ENCODE measurements around a stretch of chr21.

GRCh38 chr21:43866711-43867457, 1.9 kb downstream of the AGPAT3 start:
- RRBS = no CpG with 5 or more reads among the region's 24 CpGs

DNA sequence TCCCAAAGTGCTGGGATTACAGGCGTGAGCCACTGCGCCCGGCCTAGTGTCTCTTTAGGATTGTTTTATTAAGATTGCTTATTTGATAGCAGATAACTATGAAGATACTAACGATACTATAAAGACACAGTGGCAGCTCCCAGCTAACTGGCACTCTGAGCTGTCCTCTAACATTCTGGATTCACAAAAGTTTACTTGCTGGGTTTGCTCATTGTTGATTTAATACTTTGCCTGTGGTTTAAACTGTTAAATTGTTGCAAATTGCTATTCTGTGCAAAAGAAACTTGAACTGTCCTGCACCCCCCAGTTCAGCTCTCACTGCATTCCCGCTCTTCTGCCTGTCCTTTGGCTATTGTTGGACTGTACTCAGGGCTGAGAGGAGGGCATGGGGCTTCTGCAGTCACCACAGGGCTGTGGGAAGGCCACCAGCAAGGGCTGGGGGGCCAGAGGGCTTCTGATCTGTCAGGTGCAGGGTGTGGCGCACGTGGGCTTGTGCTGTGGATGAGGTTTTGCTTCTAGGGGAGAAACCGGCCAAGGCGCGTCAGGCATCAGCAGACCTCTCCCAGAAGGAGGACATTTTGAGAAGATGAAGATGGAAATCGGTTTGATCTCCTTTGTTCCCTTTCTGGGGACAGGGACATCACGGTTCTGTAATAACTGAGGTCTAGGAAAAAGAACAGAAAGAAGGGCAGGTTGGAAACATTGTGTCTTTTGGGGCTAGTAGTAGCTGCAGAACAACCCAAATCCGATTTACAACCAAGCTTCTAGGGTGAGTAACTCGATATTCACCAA, 40.6 kb downstream of the AGPAT3 start:
- RRBS = no CpG with 5 or more reads among the region's 14 CpGs

DNA sequence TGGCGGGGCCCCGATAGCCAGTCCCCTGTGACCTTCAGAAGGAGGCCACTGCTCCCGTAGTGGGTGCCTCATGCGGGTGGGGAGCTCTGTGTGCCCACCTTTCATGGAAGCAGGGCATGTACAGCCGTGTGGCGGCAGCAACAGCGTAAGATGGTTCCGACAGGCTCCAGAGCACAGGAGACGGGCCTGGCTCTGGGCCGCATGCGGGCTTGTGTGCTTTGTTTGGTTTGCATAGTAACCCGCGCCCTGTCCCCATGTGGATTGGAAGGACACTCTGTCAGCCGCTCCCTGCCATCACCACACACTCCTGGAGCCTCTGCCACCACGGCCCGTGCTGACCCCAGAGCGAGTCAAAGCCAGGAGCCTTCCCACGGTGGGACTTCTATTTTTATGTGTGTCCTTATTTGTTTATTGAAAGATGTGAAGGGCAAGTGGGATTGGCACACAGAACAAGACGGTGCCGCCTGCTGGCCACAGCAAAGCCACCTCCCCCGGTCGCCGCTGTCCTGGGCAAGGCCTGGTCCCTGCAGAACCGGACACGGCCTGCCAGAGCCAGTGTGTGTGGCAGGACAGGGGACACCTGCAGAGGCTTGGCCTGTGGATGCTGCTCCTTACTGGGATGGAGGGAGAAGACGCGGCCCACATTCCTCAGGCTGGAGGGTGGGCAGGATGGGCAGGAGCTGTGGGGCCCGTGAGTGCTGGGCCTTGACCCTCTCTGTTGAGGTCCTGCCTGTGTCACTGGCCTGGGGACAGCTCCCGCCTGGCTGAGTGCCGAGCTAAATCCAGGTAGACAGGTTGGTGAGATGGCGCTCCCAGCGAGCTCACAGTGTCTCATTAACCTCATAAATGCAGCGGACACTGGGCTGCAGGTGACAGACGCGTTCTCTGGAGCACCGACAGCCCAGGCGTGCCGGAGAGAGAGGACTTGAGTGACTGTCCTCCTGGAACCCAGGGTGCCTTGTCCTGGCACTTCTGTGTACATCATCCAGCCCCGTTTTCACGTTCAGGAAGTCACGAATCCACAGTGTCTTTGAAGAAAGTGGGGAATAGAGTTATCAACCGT, 64.4 kb downstream of the AGPAT3 start:
- RRBS = 97% methylated on average over 9 of the region's 42 CpGs

DNA sequence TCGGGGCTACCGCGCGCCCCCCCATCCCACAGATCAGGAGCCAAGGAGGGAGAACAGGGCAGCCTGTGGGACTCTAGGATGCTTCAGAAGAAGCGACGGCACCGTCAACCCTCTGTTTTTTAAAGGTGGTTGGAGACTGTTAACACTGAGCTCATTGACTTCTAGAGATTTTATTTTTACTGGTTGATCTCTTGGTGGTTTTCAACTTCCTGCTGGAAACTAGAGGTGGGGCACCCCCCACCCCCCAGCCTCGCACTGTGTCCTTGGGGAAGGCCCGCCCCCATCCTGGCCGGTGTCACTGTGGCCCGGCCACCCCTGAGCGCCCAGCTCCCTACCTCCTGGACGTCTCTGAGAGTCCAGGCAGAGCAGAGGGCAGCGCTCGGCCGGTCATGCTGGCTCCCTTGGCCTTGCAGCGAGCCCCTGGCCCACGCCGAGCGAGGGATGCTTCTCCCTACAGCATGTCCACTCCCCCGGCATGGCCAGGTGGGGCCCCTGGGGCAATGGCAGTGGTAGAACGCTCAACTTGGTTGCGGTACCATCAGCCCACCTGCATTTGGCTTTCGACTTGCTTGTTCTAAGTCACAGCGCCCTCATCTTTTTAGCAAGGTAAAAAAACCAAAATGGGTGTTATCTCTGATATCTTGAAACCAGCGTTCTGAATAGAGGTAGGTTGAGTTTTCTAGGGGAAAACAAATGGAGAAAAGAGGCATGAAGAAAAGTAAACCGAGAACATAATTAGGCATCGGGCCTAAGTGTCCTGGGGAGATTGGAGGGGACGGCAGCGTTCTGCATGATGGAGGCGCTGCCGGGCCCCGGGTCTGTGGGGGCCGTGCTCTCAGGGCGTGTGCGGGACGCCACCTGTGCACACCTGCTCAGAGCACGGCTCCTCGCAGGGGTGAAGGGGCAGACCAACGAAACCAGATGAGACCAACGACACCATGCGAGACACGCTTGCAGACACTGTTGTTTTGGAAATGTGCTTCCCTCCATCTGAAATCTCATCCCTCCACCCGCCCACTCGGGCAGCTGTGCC, 28.6 kb upstream of the TRAPPC10 start:
- RRBS = 100% methylated on average over 3 of the region's 45 CpGs

DNA sequence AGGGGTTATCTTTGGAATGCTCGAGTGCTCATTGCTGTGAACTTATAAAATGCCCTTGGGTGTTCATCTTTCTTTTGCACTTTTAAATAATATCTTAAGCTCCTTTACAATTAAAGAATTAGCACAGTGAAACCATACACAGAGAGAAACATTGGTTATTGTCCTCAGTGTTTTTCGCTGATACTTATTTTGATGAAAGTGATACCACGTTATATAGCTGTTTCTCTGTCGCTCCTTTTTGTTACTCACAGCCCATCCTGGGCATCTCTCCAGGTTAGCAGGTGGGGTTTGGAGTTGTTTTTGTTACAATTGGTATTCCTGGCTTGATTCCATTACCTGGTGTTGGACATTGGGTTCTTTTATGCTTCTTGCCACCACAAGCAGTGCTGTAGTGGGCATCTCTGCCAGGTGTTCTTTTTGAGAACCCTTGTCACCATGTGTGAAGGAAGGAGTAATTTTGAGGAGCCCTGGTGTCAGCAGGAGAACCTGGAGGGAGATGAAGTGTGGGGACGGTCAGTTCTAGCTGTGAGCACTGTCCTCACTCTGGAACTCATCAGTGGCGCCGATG, 47.5 kb downstream of the TRAPPC10 start:
- RRBS = no CpG with 5 or more reads among the region's 7 CpGs

DNA sequence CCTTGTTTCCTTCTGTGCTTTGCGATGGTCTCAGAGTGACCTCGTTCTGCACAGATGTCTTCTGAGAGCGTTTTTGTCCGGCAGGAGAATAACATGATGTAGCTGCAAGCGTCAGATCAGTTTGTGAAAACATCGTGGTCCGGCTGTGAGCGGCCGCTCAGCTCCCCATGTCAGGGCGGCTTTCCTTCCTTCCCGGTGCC, 26.7 kb downstream of the TRPM2 start:
- RRBS = 92% methylated on average over 7 of the region's 11 CpGs

- RRBS = 13% methylated on average over 22 of the region's 35 CpGs
These were observed 29.4 kb downstream of the KRTAP10-1 start for GRCh38 chr21:44510485-44511031.

DNA sequence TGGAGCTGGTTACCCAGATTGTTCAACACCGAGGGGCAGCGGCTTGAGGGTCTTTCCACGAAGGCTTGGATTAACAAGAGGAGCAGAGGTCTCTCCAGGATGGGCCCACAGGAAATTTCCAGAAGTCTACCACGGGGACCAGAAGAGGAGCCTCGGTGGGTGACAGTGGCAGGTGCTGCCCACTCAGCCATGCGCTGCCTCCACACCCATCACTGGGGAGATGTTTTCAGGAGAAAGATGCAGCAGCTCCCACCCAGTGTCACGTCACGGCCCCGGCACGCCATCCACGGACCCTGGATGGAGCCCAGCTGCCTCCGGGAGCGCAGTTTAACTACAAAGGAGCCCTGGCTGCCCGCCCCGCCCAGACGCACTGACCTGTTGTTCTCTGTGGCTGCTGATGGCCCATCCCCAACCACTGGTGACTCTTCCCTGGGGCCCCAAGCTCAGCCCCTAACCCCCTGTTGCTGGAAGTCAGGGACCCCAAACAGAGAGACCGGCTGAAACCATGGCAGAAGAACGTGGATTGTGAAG, 6.7 kb downstream of the TSPEAR start:
- RRBS = 45% methylated on average over 4 of the region's 18 CpGs

DNA sequence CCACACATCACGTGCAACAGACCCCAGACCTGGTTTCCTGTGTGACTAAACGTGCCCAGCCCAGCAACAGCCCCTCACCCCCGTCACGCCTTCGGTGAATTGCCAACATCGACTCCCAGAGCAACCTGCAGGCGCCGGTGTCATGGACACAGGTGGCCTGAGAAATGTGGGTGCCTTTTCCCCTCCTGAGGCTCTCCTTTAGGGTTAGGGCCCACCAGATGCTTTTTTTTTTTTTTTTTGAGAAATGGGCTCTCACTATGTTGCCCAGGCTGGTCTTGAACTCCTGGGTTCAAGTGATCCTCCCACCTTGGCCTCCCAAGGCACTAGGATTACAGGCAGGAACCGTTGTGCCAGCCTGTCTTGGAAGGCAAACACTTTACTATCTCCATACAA, 24.3 kb upstream of the SUMO3 start:
- RRBS = no CpG with 5 or more reads among the region's 9 CpGs

DNA sequence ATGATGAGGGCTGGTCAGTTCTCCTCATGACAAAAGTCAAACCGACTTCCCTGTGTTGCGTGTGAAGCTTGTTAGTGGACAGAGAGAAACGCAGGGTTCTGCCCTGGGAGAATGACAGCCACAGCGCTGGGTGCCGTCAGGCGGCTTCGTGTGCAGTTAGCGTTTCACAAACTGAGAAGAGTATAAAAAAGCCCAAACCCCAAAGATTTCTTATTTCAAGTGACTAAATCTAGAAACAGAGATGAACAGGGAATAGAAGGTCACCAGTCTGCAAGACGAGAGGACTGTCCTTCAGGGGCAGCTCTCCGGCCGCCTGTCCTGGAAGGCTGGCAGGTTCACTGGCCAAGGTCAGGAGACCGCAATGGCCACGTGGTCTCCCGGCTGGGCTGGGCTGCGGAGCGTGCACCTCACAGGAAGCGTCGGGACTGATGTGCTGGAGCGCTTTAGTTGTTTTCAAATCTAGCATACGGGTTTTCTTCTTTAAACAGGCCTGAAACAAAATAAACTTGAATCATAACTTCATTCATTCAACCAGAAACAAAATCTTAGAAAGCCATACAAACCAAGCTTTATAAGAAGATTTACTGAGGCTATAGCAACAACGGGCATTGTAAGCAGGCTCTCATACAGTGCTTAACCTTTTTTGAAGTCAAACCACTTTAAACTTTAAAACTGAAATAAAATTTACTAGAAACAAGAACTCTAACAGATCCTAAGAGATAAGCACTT, 22.2 kb downstream of the PTTG1IP start:
- RRBS = 100% methylated on average over 3 of the region's 21 CpGs

- RRBS = 96% methylated on average over 3 of the region's 20 CpGs
These were observed 15.2 kb downstream of the PTTG1IP start for GRCh38 chr21:44858084-44858812.

GRCh38 chr21:44873955-44874267, 421 bp upstream of the PTTG1IP start:
- RRBS = 4% methylated on average over 18 of the region's 45 CpGs

DNA sequence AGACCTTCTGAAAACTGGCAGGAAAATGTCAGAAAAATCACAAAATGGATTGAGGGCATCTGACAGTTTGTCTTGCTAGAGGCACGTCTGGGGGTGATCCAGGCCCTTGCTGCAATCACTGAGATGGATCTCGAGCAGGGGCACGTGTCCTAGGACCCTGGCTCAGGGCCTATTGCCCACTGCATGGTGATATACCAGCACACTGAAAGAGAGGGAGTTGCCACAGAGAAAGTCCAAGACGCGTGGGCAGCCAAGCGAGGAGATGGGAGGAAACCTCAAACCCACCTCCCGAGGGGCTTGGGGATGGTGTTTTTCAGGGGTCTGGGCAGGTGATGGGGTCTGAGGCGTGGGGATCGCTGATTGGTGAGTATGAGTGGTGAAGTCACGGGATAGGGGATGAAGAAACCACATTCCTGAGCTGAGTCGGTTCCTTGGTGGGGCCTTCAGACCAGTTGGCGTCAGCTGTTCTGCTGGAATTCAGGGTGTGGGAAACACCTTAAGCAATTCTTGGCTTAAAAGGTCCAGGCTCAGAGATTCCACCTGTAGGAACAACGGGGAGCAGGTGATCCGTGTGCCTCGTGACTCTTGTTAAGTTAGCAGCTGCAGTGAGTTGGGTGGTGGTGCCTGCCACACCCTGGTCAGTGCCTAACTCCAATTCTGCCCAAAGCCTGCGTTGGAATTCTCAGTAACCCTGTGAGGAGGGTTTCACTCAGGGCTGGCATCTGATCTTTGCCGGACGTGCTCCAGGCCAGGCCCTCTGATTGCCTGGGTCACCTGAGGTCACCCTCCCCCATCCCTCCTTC, 8.8 kb upstream of the PTTG1IP start:
- RRBS = no CpG with 5 or more reads among the region's 18 CpGs

GRCh38 chr21:44897407-44898229, 23.1 kb downstream of the ITGB2 start:
- RRBS = 93% methylated on average over 9 of the region's 27 CpGs

DNA sequence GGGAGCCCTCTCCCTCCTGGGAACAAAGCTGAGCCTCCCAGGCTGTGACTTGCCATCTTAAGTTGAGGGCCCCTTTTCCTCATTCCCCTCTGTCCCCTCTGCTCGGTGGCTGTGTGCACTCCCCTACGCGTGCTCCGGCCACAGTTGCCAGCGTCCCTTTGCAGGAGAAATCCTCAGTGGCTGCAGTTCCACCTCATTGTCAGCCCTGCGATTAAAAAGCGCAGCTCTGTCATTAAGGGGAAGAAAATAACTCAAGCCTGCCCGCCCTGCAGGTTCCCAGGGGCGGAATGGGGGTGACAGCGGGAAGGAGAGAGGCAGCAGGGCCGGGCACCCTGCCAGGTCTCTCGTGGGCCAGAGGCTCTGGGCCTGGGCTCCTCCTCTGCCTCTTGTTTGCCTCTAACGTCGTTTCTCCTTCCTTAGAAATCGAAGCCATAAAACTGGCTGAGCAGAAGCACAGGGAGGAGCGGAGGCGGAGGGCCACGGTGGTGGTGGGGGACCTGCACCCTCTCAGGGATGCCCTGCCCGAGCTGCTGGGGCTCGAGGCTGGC, 26.9 kb downstream of the SLX9 start:
- RRBS = no CpG with 5 or more reads among the region's 20 CpGs

- RRBS = no CpG with 5 or more reads among the region's 13 CpGs
These were observed 61.1 kb downstream of the SLX9 start for GRCh38 chr21:45001022-45001313.

DNA sequence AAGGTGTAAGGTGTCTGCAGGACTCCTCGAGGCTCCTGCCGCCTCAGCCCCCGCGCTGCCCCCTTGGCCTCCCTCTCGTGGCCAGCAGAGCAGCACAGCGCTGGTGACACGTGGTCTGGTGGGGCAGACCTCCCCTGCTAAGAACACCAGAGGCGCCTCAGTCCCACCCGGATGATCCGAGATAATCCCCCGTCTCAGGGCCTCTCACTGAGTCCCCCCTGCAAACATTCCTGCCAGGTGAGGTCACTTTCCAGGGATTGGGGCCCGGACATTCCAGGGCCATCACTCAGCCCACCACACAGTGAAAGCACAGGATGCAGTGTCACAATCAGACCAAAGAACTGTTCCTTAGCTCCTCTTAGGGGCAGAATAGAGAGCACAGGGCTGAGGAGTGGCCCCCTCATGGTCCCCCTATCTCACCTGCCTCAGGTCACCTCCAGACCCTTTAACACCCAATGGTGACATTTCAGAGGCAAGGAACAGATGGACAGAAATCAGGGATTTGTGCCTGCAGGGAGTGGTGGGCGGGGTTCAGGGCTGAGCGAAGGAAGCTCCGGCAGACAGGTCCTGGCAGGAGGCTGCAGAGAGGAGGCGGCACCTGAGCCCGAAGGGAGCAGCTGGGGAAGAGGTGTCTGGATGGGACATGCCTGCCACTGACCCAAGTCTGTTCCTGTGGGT, 62.0 kb upstream of the ADARB1 start:
- RRBS = 1% methylated on average over 4 of the region's 17 CpGs

GRCh38 chr21:45064455-45064902, 9.9 kb upstream of the ADARB1 start:
- RRBS = no CpG with 5 or more reads among the region's 7 CpGs

DNA sequence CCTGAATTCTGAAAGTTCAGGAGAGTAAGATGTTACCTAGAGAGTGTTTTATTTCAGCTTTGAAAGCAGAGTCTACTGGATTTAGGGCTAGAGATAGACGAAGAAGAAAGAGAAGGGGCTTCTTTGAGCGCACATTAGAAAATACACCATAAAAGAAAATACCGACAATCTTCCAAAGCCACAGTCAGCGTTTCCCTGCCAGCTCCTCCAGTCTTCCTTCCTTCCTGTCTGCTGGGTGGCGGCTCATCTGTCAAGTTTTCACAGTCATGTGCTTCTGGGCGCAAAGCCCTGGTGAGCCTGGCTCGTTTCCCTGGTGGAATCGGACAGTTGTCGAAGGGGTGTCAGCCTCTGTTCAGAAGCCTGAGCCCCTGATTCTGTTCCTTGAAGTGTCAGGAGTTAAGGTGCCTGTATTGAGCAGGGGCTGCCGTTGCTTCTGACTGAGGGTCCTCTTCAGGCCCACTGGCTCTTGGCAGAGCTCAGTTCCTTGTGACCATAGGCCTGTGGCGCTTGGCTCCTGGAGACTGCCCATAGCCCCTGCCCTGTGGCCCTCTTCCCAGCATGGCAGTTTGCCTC, 58.5 kb downstream of the ADARB1 start:
- RRBS = no CpG with 5 or more reads among the region's 11 CpGs

DNA sequence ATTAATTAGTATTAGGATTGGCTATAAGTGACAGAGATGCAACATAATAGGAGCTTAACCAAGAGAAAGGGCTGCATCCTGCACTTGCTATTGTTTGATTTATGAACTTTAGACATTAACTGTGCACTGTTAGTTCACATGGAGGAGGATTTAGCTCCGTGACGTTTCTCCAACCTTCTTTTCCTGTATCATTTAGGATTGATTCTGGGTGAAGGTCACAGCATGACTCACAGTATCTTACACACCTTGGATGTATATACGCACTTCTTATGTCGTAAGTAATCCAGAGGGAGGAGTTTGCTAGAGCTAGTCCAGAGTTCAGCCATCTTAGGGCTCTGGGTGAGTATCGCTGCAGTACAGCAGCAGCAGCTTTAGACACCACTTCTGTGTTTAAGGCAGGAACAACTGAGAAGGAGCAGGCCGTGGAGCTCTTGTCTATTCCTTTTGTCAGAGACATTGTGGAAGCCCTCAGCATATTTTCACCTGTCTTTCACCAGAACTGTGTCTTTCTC, 63.8 kb downstream of the ADARB1 start:
- RRBS = no CpG with 5 or more reads among the region's 6 CpGs